Prostate gland (tissue), 2 donors: ENCODE measurements around a stretch of chr14.

- PRO-cap: unidirectional peak, minus-strand start at chr14:73058944
- RAMPAGE, long total RNA, 2 experiments: no peak in any of the 2 experiments
Observed at GRCh38 chr14:73058645-73059406, 492 bp downstream of the RBM25 start.

GRCh38 chr14:73235375-73235912, 1.9 kb upstream of the PAPLN start:
- PRO-cap: no peak
- RAMPAGE, long total RNA, 2 experiments: no peak in any of the 2 experiments

- PRO-cap: unidirectional peak, plus-strand start at chr14:73239583
- RAMPAGE, long total RNA, 2 experiments: start-site peak on the plus strand in 1 of 2 experiments, at chr14:73239551-73239808 at its widest, 6 to 17 reads per replicate
Observed at GRCh38 chr14:73239399-73240037, 2.2 kb downstream of the PAPLN start.

DNA sequence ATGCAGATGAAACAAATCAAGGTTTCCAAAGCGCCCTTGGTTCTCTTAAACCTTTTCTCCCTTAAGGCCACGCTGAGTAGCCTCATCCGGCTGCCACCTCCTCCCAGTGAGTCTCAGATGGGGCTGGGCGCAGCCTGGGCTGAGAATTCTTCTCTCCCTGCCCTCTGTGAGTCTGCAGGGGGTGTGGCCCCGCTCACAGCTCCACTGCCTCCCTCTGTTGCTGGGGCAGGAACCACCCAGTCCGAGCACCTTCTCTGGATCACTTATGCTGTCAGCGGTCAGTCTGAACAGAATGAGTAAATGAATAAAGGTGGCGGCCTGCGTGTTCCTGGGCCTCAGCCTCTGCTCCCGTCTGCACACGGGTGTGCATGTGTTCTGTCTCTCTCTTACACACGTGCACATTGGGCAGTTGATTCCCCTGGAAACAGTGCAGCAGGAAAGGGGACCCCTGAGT, 4.2 kb downstream of the PAPLN start:
- PRO-cap: no peak
- RAMPAGE, long total RNA, 2 experiments: no peak in any of the 2 experiments

GRCh38 chr14:73269513-73270752, 32.6 kb downstream of the PAPLN start:
- PRO-cap: unidirectional peak, minus-strand start at chr14:73270150
- RAMPAGE, long total RNA, 2 experiments: no peak in any of the 2 experiments

GRCh38 chr14:73405423-73405725, 53.0 kb downstream of the NUMB start:
- PRO-cap: no peak
- RAMPAGE, long total RNA, 2 experiments: no peak in any of the 2 experiments

- PRO-cap: bidirectional peak, plus-strand start at chr14:73462491, minus-strand start at chr14:73462433
- RAMPAGE, long total RNA, 2 experiments: no peak in any of the 2 experiments
Observed at GRCh38 chr14:73461815-73462802, 3.8 kb upstream of the NUMB start.

- PRO-cap: bidirectional peak, plus-strand start at chr14:73491767, minus-strand start at chr14:73491639
- RAMPAGE, long total RNA, 2 experiments: no peak in any of the 2 experiments
Observed at GRCh38 chr14:73491255-73491992, 691 bp downstream of the RIOX1 start.

DNA sequence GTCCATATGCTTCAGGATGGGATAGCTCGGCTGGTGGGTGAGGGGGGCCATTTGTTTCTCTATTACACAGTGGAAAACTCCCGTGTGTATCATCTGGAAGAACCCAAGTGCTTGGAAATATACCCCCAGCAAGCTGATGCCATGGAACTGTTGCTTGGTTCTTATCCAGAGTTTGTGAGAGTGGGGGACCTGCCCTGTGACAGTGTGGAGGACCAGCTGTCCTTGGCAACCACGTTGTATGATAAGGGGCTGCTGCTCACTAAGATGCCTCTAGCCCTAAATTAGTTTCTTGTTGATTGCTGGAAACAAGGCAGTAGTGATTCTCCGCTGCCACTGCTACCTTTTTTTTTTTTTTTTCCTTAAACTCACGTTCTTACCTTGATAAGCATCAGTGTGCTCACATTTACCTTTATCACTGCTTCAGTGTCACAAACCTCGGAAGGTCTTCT, 1.9 kb downstream of the RIOX1 start:
- PRO-cap: no peak
- RAMPAGE, long total RNA, 2 experiments: no peak in any of the 2 experiments

DNA sequence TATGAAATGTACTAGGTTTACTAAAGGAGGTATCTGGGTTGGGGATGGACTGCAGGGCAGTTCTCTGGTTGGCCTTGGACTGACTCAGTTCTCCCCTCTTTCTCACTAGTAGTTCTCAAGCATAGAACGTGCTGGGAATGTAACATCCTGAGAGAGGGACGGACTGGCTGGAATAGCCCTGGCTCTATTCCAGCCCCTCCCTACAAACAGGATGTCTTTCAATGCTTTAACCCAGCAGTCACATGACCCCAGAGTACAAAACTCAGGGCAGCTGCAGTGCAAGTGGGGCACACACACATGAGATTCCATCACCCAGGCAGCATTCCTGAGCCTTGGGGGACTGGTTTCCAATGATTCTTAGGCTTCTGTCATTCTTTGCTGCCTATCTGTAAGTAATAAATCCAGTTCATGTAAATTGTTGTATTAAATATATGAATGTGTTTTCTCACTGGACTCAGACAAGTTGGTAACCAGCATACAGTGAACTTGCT, 1.6 kb upstream of the ACOT6 start:
- PRO-cap: no peak
- RAMPAGE, long total RNA, 2 experiments: no peak in any of the 2 experiments

DNA sequence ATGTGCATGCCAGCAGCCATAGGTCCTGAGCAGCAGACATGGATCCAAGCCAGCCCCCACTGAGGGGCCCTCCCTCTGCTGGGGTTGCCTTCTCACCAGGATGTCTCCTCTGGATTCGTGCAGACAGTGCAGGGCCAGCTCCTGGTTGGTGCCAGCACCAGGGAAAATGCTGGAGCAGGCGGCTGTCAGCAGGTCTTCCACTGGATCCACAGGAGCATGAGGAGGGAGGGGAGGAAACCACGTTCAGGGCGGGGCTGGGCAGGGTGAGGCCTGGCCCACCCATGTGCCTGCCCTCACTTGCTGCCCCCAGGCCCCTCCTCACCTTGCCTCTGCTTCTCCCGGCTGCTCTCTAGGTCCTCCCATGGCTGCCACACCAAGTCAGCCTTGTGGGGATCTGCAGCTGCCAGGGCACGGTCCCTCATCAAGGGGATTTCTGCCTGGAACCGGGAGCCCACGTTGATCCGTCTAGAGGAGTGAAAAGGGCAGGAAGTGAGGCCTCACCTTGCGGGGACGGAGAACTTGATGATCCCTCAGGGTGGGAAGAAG, 12.4 kb upstream of the PNMA1 start:
- PRO-cap: no peak
- RAMPAGE, long total RNA, 2 experiments: no peak in any of the 2 experiments

GRCh38 chr14:73743043-73744011, 16.8 kb downstream of the MIDEAS start:
- PRO-cap: no peak
- RAMPAGE, long total RNA, 2 experiments: no peak in any of the 2 experiments

GRCh38 chr14:73744203-73744814, 15.8 kb downstream of the MIDEAS start:
- PRO-cap: no peak
- RAMPAGE, long total RNA, 2 experiments: no peak in any of the 2 experiments

DNA sequence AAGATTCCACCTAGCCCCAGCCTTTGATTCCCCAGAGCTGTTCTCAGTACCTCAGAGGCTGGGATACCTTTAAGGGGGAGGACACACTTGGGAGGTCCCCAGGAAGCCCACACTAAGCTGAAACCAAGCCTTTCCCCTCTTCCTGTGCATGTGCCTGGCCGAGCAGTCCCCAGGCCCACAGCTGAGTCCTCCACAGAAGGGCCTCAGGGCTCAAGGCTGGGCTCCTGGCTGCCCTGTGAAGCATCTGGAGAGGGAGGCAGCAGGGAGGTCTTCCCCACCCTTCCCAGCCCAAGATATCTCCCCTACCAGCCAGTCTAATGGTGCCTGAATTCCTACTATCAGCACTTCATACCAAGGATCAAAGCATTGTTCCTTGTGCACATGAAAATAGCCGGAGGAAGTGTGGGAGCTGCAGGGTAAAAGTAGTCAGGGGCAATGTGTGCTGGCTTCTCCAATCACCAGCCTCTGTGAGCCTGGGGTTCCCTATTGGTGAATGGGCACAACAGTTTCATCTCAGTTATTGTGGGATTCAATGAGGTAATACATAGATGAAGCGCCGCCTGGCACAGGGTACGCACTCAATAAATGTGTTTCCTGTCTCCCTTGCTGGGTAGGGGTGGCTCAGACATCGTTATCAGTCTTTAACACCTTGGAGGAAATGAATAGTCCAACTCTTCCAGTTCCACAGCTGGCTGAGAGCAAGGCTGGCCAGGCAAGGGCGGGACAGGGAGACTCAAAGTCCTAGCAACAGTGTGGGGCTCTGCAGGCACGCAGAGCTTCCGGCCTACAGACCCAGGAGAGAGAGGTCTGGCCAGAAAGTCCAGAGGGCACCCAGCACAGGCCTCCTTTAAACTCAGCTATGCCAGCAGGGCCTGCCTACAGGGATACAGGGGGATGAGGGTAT, 6.9 kb downstream of the MIDEAS start:
- PRO-cap: no peak
- RAMPAGE, long total RNA, 2 experiments: no peak in any of the 2 experiments

GRCh38 chr14:73754817-73755968, 4.9 kb downstream of the MIDEAS start:
- PRO-cap: bidirectional peak, plus-strand start at chr14:73755616, minus-strand start at chr14:73755500
- RAMPAGE, long total RNA, 2 experiments: no peak in any of the 2 experiments

DNA sequence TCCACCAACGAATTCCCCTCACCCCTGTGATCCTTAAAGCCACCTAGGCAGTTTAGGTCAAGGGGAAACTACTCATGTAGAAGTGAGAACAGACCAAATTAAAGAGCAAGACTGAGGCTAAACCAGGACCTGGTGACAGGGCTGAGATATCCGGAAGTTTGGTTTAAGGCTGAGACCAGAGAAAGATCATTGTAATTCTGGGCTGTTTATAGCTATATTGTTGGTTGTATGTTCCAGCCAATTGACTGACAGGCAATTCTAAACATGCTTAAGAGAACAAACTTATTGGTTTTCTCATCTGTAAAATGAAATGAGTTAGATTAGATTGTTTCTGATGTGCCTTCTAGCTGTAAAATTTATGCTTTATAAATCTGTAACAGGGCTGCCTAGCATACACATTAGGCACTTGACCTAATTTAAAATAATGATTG, 37.5 kb upstream of the MIDEAS start:
- PRO-cap: no peak
- RAMPAGE, long total RNA, 2 experiments: no peak in any of the 2 experiments

DNA sequence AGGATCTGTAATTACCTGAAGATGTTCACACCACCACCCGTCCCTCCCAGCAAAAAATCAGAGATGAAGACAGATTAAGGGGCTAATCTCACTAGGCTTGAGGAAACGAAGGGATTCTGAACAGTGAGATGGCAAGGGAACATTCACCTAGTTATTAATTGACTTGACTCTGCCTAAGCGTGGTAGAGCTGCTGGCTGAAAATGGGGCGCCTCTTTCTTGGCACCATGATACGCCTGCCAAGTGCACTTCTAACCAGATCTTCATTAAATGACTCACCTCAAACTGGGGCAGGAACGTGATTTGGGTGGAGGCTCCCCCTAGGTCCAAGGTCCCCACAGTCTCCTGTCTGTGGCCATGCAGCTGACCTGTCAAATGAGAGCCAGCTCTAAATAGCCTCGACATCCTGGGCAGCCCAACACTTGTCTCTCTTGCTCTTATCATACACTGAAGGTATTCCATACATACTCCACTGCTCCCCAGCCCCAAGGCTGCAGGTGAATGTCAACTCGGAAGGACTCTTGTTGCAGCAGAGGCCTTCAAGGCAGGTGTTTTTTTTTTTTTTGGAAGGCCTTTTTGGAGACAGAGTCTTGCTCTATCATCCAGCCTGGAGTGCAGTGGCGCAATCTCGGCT, 26.1 kb downstream of the COQ6 start:
- PRO-cap: no peak
- RAMPAGE, long total RNA, 2 experiments: no peak in any of the 2 experiments

GRCh38 chr14:74141740-74142104, 57.0 kb downstream of the LIN52 start:
- PRO-cap: no peak
- RAMPAGE, long total RNA, 2 experiments: no peak in any of the 2 experiments

DNA sequence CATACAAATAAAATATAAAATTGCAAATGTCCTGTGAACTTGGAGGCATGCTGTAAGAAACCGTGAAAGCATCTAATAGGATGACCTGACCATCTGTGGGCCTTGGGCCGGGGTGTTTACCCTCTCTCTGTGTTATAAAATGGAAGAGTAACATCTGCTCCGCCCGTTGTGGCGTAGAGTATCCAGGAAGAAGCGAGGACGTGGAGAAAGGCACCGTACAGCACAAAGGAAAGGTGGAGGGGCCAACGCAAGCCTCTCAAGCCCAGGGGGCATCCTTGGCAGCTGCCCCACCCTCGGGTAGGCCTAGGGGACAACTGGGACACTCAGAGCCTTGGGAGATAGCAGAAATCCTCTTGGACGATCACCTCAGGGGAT, 26.1 kb downstream of the VSX2 start:
- PRO-cap: no peak
- RAMPAGE, long total RNA, 2 experiments: no peak in any of the 2 experiments

- PRO-cap: no peak
- RAMPAGE, long total RNA, 2 experiments: no peak in any of the 2 experiments
Observed at GRCh38 chr14:74283448-74283734, 19.3 kb downstream of the ABCD4 start.